Placental pericyte (primary cell): ENCODE measurements around a stretch of chr2.

- CAGE, long polyA plus RNA = no peak
Observed at GRCh38 chr2:207538671-207539332, 9.0 kb downstream of the CREB1 start.

GRCh38 chr2:207681242-207682182 is 29.9 kb upstream of the CCNYL1 start:
- CAGE, long polyA plus RNA = no peak

- CAGE, long polyA plus RNA = no peak
Observed at GRCh38 chr2:207704245-207704599, 7.2 kb upstream of the CCNYL1 start.

DNA sequence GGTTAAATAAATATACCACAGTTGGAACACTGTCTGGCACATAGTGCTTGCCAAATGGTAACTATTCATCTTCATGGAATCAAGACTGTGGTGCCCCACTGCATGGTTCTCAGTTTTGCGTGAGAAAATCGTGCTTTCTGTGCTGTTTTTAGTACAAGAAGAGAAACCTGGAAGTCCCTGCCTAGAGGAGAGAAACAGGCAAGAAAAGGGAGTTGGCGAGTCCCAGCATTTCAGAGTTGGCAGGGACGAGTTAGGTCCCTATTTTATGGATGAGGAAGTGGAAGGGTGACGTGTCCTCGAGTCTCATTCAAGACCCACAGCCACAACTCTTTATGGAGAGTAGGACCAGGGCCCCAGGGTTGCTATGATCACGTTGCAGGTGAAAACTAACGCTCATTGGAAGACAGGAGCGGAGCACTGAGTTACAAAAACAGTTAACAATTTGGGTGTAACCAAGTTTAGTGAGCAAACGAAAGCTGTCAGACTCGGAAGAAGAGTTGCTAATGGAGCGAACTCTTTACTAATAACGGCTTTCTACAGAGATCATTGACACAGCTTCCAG is 654 bp upstream of the CCNYL1 start:
- CAGE, long polyA plus RNA = no peak

DNA sequence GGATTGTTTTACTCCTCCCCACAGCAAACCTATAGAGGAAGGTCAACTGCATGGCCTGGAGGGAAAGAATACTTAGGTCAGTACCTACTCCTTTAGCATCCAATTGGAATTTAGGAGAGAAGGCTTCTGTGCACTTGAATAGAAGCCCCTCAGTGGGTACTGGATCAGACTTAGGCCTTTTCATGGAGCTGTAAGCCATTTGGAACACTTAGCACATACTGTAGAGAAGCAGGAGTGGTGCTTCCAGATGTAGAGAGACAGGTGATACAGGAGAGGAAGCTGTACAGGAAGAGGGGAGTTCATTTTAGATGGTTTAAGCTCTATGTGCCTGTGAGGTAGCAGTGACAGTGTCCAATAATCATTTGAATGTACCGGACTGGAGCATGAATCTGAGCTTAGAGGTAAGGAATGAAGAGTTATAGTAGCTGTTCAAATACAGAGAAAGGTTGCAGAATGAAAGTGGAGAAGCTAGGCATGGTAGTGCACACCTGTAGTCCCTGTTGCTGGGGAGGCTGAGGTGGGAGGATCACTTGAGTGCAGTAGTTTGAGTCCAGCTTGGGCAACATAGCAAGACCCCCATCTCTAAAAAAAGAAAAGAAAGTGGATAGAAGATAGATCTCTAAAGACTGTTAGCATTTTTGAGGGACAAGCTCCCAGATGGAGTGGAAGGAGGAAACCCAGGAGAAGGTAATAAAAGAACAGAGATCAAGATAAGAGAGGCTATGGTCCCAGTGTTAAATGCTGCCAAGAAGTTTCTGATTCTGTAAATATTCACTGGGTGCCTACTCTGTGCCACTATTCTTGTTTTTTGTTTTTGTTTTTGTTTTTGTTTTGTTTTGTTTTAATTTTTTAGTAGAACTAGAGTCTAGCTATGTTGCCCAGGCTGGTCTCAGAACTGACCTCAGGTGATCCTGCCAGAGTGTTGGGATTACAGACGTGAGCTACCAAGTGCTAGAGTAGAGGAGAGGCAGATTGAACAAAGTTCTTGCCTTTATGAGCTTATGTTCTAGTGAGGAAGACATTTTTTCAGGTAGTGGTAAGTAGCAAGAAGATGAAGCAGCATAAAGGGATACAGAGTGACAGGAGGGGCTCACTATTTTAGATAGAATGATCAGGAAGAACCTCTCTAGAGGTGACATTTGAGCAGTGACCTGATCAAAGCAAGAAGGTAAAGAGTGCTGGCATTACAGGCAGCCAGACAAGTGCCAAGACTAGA is 26.3 kb downstream of the FZD5 start:
- CAGE, long polyA plus RNA = no peak

DNA sequence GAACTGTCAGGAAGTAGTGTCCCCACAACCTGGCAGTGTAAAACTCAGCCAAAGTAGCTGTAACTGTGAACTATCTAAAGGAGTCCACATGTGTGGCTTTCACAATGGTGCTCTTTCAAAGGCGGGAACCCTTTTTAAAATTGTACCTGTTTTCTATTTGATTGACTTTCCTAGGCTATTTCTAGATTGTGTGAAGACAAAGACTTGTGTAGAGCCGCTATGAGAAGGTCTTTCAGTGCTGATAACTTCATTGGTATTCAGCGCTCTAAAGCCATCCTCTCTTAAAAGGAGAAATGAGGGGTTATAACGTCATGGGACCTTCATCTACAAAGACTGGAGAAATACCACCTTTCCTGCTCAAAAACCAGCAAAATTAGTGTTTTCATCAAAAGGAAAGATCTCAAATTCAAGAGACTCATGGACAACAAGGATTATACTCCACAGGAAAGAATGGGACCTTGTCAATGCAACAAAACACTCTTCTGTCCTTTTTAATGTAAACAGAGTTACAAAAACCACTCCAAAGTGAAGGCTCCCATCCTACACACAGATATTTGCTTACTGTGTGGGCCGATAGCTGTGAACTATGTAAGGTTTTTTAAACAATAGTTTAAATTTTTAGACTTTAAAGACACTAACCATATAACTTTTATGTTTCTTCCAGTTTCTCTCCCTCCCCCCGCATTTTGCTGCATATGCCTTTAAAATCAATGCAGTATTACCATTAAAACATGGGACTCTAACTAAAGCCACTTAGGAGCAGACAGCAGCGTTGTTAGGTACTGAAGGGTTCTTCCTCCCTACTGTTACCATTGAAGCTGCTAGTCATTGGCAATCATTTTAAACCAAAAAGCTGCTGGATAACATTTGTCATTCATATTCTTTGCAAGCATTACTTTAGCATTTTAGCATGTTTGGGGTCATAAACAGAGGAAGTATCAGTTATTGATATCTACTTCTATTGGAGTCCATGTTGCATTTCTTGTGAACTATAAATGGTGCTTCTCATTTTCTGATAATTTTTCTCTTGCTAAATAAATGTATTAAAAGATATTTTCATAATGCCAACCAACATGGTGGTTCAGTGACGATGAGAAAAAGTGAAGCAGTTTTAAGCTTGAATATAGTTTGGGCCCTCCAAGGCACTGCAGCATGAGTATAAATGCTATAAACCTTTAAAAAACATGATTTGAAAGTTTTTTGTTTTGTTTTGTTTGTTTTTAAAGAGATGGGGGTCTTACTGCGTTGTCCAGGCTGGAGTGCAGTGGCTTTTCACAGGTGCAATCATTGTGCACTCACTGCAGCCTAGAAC is 15.8 kb downstream of the FZD5 start:
- CAGE, long polyA plus RNA = no peak

- CAGE, long polyA plus RNA = no peak
Observed at GRCh38 chr2:207762915-207764105, 6.4 kb downstream of the FZD5 start.

- CAGE, long polyA plus RNA = no peak
Observed at GRCh38 chr2:207801045-207801766, 31.5 kb upstream of the FZD5 start.

GRCh38 chr2:207860736-207861185 is 91.1 kb upstream of the FZD5 start:
- CAGE, long polyA plus RNA = no peak

DNA sequence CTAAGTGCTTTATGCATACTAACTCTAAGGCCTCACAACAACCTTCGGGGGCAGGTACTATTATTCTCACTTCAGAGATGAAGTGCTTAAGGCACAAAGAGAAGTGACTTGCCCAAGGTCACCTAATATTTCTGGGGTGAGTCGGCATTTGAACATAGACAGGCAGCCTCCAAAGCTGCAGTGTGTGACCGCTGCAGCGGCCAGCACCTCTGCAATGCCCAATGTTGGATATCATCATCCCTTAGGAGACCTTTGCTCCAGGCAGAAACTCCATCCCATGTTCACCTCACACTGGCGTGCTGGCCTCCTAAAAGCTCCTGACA is 127.7 kb upstream of the FZD5 start:
- CAGE, long polyA plus RNA = no peak

DNA sequence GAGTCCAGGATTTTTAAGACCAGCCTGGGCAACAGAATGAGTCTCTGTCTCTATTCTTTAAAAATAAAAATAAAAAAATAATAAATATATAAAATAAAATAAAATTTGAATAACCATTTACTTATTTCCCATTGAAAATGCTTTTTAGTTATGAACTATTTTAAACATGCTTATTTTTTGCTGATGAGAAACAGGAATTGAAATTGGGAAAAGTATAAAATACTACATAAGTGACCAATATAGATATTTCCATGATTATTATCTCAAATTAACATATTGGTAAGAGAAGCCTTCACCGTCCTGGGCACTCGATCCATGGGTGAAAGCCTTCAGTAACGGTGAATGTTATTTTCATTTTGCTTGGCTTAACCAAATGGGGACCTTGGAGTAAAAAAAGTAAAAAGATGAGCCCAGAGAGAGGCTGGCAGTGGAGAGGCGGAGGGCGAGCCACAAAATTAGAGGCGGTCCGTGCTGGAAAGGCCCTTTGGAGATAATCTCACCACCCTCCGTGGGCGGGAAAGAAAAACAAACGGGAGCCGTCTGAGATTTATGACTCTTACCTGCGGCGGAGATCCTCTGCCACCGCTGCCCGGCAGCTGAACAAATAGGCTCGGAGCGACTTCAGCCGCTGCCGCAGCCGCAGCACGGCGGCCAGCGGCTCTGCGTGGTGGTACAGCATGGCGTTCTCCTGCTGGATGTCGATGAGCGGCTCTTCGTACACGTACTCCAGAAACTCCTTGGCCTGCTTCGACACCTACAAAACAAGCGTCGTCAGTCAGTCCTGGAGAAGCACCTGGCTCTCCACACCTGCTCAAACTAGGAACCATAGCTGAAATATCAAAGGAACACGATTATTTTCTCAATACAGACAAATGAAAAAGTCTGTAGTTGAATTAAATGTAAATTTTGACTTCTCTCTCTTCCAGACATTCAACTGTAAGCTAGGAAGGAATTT is 94.7 kb downstream of the PLEKHM3 start:
- CAGE, long polyA plus RNA = no peak

DNA sequence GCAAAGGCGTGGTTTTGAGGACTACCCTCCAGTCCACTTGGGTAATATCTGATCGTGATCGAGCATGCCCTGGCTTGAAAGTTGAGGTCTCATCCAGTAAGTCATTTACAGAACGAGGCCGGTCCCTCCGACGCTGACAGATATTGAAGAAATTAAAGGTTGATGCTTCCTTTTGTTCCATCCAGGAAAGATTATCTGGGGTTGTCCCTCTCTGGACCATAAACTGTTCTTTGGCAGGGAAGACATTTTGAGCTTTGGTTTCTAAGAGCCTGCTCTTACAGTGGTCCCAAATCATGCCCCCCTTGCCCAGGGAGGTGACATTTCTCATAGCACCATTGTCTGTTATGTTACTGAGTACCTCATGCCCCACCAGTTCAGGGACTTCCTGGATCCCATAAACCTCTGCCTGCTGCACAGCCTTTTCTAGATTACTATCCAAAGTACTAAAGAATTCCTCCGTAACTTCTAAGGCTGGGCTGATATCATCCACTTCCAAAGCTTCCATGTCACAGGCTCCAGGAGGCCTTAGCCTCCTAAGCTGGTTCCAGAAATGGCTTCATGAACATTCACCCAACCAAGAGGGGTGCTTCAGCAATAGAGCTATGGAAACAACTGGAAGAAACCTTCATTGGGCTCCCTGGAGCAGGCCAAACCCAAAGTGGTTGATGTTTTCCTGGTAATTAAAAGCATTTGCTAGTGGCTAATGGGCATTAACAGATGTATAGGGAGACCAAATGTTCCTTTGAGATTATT is 24.0 kb downstream of the PLEKHM3 start:
- CAGE, long polyA plus RNA = no peak

DNA sequence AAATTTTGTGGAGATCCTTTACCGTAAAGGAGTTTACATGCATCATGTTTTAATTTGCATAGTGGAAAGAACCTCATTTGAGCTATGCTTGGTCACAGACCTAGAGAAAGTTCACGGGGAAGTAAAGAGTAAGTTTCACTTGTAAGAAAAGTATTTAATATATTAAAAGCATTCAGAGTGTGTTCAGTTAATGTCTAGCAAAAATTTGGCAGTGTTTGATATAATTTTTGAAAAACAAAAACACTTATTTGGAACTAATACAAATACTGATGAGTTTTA is 45.3 kb downstream of the PIKFYVE start:
- CAGE, long polyA plus RNA = no peak

DNA sequence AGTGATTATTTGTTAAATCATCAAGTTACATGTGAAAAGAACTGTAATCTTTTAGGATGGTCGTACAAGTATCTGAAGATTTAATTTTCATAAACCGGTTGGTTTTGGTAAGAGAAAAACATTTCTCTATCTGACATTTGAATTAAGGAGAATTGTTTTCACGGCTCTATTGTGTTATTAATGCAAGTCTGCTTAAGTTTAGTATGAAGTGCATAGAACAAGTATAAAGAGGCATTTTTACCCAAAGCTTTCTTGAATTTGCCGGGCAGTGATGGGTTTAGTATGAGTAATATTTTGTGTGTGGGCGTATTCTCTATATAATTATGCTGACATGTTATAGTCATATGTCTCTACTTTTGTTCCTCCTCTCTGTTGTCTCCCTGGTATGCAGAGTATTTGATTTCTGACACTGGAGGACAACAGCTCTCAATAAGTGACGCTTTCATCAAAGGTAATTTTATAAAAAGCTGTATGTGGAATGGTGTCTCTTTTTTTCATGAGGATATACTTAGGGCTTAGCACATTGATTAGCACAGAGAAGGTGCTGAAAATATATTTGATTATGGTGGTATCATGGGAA is 45.9 kb downstream of the PIKFYVE start:
- CAGE, long polyA plus RNA = no peak

GRCh38 chr2:208722899-208723205 is 316.3 kb downstream of the PTH2R start:
- CAGE, long polyA plus RNA = no peak

DNA sequence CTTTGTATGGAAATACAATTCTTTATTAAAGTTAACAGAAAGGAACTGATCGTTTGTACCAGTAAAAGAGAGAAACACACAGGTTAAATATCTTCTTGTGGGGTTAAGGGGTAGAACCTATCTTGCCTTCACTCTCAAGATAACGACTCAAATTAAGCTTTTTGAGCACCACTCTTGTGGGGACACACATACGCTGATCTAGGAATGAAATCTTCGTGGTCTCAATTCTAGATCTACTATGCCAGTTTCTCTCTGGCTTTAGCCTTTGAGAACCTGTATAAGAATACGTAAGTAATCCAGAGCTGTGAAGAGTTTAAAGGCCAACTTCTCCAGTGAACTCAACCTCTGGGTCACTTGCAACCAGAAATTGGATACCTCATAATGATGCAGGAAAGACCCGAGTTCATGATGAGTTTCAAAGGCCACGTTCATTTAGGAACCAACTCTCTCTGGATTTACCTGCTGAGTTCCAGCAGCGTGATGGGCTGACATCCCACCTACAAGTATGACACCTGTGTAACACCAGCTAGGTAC is 38.7 kb upstream of the UNC80 start:
- CAGE, long polyA plus RNA = no peak

GRCh38 chr2:209933447-209934083 is 68.9 kb upstream of the RPE start:
- CAGE, long polyA plus RNA = no peak

- CAGE, long polyA plus RNA = no peak
Observed at GRCh38 chr2:210034075-210034658, 31.7 kb downstream of the RPE start.

DNA sequence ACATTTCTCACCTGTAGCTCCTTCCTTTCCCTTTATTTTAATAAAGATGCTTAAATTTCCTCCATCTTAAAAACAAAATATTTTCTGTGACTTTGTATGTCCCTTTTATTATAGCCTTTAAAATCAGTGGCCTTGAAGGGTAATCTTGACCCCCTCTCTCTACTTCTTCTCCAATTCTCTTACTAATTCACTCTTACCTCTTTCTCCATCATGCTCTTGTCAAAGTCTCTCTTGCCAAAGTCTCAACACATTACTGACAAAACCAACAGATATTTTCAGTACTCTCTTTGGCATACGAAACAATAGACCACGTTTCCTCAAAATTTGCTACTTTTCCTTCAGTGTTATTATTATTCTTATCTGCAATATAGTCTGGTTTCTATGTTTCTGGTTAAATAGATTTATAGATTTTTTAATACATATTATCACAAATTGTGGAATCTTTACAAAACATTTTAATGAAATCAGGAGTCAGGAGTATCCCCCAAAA is 76.0 kb downstream of the KANSL1L start:
- CAGE, long polyA plus RNA = no peak

DNA sequence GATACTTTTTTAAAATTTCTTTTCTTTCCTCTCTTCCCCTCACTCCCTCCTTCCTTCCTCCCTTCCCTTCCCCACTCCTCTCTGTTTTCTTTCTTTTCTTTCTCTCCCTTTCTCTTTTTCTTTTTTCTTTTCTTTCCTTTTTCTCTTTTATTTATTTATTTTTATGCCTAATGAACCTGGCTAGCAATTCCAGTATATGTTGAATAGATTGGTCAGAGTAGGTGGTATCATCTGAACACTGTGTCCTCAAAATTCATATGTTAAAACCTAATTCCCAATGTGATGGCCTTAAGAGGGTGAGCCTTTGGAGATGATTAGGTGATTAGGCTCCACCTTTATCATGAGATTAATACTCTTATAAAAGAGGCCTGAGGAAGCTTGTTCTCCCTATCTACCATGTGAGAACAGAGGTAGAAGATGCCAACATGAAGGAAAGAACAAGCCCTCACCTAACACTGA is 30.1 kb downstream of the KANSL1L start:
- CAGE, long polyA plus RNA = no peak